Hepatocyte (in vitro differentiated cells and primary cell): ENCODE measurements around a stretch of chr4.

DNA sequence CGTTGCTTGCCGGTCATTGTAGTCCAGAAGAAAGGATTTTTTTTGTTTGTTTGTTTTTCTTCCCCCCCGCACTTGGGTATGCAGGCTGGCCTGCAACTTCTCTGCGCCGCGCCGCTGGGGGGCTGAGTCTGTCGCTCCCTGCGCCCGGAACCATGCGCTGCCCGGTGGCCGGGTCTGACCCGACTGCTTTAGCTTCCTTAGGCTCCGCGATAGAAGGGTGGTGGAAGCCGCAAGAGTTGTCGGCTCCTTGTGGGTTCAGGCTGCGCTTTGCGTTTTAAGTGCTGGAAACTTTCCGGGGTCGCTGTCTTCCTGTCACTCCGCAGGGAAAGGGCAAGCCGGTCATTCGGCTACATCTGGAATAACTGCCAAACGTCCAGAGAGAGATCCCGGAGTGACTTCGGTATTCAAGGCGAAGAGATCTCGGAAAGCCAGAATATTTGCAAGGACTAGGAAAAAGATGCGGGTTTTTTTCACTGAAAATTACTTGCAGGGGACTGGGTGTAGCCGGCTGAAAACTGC lies 732 bp upstream of the LCORL start:
- RAMPAGE, long total RNA, result no peak
- RRBS, result 1% methylated on average over 10 of the region's 32 CpGs

DNA sequence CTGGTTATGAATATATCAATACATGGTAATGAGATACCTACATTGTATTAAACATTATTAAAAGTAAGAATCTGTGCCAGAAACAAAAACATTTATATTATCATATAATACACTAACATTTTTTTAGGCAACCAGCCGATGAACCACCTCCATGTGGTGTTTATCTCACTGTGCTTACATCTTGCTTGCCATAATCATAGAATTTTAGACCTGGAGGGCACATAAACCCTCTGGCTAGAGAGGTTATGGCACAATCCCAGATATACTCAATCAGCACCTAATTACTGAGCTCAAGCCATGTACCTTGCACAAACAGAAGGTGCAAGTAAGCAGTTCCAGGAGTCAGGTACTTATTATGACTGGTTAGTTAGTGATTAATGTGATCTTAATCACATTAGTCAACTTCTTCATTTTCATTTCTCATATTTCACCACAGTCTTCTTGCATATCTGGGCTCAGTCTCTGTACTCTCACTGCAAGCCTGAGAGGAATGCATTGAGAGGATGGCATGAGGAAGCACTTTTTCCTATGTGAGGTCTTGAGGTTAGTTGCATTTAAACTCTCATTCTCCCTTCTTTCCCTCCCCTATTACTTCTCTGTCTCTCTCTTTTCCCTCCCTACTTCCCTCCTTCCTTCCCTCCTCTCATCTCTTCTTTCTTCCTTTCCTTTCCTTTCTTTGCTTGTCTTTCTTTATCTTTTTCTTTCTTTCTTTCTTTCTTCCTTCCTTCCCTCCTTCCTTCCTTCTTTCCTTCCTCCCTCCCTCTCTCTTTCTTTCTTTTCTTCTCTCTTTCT lies 390.0 kb upstream of the LCORL start:
- RAMPAGE, long total RNA, result no peak
- RRBS, result no CpG with 5 or more reads among the region's 1 CpG

DNA sequence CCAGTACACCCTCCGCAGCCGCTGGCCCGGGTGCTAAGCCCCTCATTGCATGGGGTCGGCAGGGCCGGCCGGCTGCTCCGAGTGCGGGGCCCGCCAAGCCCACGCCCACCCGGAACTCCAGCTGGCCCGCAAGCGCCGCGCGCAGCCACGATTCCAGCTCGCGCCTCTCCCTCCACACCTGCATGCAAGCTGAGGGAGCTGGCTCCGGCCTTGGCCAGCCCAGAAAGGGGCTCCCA lies 396.9 kb upstream of the LCORL start:
- RAMPAGE, long total RNA, result no peak
- RRBS, result no CpG with 5 or more reads among the region's 20 CpGs

GRCh38 chr4:20110182-20110613 lies 141.5 kb upstream of the SLIT2 start:
- RAMPAGE, long total RNA, result no peak
- RRBS, result no CpG with 5 or more reads among the region's 2 CpGs

GRCh38 chr4:20408661-20409040 lies 156.9 kb downstream of the SLIT2 start:
- RAMPAGE, long total RNA, result no peak
- RRBS, result no CpG with 5 or more reads among the region's 2 CpGs

DNA sequence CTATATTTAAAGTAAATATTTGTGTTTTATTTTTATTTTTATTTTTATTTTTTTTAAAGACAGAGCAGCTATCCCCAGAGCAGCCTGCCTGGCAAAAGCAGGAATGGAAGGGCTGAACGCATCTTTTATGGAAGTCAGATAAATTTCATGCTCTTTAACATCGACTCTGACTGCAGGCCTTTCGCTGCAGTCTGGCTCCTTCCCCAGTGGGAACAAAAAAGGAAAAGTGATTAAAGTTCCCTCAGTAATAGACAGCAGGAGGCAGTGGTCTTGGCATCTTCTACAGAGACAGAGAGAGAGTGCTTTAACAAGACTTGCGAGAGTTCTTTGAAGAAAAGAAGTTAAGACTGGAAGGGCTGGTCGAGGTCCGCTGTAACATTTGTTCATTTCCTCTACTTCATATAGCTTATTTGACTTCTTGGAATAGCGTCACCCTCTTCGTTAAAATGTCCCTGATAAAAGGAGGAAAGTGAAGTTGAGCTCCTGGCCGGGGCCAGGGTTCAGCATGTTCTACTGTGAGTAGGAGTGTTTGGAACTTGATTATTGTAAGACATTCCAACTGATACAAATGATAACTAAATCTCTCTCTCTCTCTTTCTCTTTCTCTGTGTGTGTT lies 179.8 kb downstream of the SLIT2 start:
- RAMPAGE, long total RNA, result no peak
- RRBS, result no CpG with 5 or more reads among the region's 9 CpGs

GRCh38 chr4:22434881-22435418 lies 80.9 kb downstream of the ADGRA3 start:
- RAMPAGE, long total RNA, result no peak
- RRBS, result no CpG with 5 or more reads among the region's 6 CpGs

DNA sequence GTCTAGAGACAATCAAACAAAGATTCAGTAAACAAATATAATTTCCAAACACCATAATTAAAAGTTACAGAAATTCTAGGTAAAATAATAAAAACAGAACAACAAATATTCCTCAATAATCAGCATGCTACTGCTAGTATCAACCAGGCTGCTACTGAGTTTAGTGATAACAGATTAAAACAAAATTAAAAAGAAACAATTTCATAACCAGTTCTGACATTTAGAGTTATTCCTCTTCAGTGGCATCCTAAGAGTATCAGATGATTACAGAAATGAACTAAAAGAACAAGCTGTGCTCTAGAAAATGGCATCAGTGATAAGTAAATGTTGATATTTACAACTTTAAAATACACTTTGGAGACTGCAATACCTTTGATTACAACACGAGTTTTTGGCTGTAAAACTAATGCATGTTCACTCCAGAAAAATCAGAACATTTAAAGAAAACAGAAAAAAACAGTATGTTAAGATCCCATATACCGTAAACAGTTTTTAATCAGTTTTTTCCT lies 73.0 kb downstream of the ADGRA3 start:
- RAMPAGE, long total RNA, result no peak
- RRBS, result no CpG with 5 or more reads among the region's 2 CpGs

DNA sequence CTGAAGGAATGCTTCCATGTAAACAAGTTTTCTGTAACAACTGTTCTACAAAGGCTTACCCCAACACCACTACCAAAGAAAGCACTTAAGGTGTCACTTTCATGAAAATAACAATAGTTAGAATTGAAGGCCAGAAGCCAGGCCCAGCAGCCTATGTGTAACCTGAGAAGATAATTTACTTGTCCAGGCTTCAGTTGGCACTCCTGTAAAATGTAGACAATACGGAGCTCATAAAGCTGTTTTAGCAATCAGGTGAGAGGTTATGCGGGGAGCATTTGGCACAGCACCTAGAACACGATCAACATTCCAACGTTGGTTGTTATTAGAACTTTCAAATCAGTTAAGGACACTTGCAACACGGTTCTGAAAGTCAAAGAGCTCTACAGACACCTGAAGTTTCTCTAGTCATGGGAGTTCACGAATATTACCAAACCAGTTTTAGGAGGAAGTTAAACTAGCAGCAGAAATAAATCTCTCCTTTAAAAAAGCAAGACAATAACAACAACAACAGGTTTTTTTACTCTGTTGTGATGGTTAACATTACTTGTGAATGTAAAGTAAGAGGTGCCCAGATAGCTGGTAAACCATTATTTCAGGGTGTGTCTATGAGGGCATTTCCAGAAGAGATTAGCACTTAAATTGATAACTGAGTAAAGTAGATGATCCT lies 15.6 kb downstream of the ADGRA3 start:
- RAMPAGE, long total RNA, result no peak
- RRBS, result no CpG with 5 or more reads among the region's 6 CpGs

GRCh38 chr4:22625110-22625656 lies 109.3 kb upstream of the ADGRA3 start:
- RAMPAGE, long total RNA, result no peak
- RRBS, result no CpG with 5 or more reads among the region's 5 CpGs

DNA sequence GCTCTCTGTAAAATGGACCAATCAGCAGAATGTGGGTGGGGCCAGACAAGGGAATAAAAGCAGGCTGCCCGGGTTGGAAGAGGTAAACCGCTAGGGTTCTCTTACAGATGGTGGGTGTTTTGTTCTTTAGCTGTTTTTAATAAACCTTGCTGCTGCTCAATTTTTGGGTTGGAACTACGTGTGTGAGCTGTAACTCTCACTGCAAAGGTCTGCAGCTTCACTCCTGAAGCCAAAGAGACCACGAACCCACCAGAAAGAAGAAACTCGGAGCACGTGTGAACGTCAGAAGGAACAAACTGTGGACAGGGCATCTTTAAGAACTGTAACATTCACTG lies 119.4 kb upstream of the ADGRA3 start:
- RAMPAGE, long total RNA, result no peak
- RRBS, result no CpG with 5 or more reads among the region's 7 CpGs

DNA sequence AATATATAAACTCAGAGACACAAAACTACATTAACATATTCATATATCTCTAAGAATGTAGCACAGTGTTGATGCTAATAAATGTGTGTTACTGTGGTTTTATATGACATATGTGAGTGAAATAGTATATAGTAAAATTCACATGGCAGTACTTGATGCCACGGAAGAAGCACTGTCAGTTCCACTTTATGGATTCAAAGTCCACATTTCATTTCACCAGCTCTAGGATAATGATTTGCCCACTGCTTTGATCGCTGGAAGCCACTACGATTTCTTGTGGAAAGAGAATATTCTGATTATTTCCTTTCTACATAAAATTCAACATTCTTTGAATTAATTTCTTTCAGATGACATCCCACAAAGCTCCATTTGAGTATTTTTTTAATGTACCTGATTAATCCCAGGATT lies 358.1 kb upstream of the ADGRA3 start:
- RAMPAGE, long total RNA, result no peak
- RRBS, result no CpG with 5 or more reads among the region's 3 CpGs

- RAMPAGE, long total RNA, result no peak
- RRBS, result no CpG with 5 or more reads among the region's 2 CpGs
These were observed 602.4 kb upstream of the ADGRA3 start for GRCh38 chr4:23118227-23118791.

- RAMPAGE, long total RNA, result no peak
- RRBS, result no CpG with 5 or more reads among the region's 8 CpGs
These were observed 55.7 kb upstream of the PPARGC1A start for GRCh38 chr4:23945355-23946054.

DNA sequence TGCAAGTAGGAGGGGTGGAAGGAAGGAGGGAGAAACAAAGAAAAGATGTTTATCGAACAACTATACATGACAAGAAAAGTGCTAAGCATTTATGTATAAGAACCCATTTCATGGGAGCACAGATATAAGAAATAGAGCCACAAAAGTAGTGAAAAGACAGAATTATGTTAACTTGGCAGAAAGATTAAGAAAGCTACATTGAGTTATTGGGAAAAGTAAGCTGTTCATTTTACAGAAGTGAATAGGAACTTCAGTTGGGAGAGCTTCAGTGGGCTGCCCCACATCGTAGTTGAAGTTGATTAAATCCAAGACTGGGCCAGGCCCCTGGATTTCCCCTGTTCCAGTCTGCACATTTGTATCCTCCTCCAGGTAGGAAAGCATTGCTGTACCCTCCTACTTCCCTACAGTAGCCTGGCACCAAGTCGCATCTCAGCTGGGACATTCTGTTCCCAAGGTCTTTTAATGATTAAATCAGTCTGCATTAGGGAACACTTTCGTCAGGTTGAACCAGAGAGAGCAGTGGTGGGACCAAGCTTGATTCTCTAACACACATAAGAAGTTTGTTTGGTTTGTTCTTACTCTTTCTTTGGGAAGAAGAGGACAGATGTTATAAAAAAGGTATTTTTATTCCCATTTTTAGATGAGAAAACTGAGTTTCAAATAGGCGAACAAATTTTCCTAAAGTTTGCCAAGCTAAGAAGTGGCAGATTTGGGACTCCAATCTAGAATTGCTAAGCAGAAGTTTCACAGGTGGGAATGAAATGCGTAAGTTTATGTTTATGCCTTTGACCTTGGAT lies 165.8 kb upstream of the PPARGC1A start:
- RAMPAGE, long total RNA, result no peak
- RRBS, result no CpG with 5 or more reads among the region's 6 CpGs

DNA sequence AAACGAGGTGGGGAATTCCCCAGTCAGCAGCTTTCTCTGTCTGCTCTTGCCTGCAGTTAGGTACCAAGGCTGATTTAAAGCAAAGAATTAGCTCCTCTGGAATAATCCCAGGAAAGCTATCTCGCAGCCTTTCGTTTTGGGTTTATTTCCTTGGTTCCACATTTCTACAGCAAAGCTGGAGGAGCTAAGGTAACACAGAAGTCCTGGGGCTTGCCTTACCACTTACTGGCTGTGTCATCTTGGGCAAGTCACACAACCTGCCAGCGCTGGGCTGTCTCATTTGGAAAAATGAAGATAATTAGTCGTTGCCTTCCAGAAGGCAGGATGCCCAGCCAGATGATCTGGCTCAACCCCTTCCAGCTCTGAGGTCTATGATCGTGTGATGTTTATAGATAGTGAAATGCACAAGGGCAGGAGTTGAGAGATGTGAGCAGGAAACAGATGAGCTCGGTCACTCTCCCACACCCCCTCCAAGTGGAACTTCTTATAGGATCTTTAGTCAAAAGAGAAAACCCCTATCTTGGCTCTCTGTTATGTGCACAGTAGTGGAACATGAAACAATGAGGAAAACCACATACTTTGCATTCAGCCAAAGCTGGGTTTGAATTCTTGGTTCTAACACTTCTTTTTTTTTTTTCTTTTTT lies 336.7 kb upstream of the PPARGC1A start:
- RAMPAGE, long total RNA, result no peak
- RRBS, result no CpG with 5 or more reads among the region's 7 CpGs

GRCh38 chr4:24236411-24236743 lies 346.5 kb upstream of the PPARGC1A start:
- RAMPAGE, long total RNA, result no peak
- RRBS, result no CpG with 5 or more reads among the region's 3 CpGs

GRCh38 chr4:24990962-24991438 lies 39.7 kb downstream of the LGI2 start:
- RAMPAGE, long total RNA, result no peak
- RRBS, result no CpG with 5 or more reads among the region's 5 CpGs

- RAMPAGE, long total RNA, result no peak
- RRBS, result 95% methylated on average over 1 of the region's 33 CpGs
These were observed 64.4 kb downstream of the SEPSECS start for GRCh38 chr4:25095679-25096377.

DNA sequence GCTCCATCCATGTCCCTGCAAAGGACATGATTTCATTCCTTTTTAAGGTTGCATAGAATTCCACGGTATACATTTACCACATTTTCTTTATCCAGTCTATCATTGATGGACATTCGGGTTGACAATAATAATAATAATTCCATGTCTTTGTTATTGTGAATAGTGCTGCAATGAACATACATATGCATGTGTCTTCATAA lies 27.9 kb upstream of the ZCCHC4 start:
- RAMPAGE, long total RNA, result no peak
- RRBS, result no CpG with 5 or more reads among the region's 2 CpGs